Non-pigmented ciliary epithelial cell (primary cell): Measurements from ENCODE around the gene H2BK1.

GRCh38 chr7:150780991-150781364 is 19.2 kb downstream of the TMEM176B start:
- RRBS: no CpG with 5 or more reads among the region's 3 CpGs

GRCh38 chr7:150783967-150784701 is 16.0 kb downstream of the TMEM176B start:
- RRBS: no CpG with 5 or more reads among the region's 10 CpGs

GRCh38 chr7:150903522-150903977 is 51.2 kb downstream of the AOC1 start:
- RRBS: 12% methylated on average over 1 of the region's 12 CpGs

DNA sequence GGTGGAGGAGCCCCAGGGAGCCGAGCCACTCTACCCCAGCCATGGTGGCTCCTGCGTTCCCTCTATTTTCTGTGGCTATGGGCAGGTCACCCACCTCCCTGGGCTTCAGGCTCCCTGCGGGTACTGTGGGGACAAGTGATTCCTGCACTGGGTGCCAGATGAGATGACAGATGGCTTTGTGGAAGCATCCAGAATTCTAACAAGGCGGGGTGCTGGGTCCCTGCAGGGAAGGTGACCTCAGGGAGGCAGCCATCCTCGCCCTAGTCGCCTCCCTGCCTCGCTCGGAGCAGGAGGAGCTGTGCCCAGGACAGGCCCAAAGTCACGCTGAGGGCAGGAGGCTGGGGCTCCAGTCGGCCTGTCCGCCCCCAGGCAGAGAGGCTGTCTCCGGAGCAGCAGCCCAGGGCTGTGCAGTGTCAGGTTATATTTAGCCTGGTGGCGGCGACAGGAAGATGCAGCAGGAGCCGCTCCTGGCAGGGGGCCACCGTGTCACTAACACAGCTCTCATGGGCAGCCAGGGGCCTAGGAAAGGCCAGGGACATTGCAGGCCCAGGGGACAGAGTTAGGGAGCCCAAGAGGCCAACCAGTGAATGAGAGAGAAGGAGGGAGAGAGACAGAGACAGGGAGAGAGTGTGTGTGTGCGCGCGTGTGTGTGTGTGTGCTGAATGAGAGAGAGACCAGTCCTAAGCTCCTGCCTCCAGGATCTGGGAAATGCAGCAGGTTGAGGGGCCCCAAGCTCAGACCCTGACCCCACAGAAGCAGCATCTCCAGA is 13.5 kb downstream of the KCNH2 start:
- RRBS: no CpG with 5 or more reads among the region's 19 CpGs

- RRBS: 80% methylated on average over 1 of the region's 9 CpGs
Measured at GRCh38 chr7:150968224-150968430, 10.0 kb downstream of the KCNH2 start.

DNA sequence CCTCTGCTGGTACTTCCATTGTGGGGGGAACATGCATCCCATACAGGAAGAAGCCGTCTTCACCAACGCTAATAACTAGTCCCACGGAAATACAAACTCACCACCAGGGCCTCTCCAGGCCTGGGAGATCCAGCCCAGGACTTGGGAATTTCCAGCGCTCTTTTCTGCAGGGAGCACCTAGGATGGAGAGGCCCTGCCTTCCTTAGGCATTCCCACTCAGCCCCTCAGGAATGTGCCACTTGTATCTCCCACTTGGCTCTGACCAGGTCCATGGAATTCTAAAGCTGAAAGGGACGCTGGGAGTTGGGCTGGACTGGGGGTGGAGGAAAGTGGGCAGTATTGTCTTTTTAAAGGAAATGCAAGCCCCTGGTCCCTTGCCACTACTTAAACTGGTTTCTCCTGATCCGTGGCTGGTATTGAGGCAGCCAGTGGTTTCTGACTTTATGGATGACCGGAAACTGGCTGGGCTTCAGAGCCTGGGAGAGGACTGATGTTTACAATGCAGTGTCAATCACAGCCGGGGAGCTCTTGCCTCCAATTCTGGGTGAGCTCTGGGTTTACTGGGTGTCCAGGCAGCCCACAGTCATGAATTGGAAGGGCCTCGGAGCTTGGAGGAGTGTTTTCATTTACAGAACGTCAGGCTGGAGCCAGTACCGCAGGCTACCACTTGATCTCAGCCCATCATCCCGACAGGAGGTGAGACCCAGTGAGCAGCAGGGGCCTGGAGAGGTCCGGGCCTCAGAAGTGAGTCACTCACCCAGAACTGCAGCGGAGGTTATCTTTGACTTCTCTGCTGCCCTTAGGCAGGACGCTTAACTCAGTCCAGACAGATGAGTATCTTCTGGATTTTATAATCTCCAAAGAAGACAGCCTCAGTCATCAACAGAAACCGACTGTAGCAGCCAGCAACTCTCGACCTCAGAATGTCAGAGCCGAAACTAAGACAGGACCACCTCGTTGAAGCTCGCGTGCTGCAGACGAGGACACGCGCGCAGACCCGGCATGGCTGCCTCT is 27.3 kb downstream of the AGAP3 start:
- RRBS: 3% methylated on average over 2 of the region's 26 CpGs

GRCh38 chr7:151147176-151148246 is 20.0 kb downstream of the GBX1 start:
- RRBS: no CpG with 5 or more reads among the region's 12 CpGs

- RRBS: no CpG with 5 or more reads among the region's 5 CpGs
Measured at GRCh38 chr7:151188064-151188381, 973 bp upstream of the ASB10 start.

DNA sequence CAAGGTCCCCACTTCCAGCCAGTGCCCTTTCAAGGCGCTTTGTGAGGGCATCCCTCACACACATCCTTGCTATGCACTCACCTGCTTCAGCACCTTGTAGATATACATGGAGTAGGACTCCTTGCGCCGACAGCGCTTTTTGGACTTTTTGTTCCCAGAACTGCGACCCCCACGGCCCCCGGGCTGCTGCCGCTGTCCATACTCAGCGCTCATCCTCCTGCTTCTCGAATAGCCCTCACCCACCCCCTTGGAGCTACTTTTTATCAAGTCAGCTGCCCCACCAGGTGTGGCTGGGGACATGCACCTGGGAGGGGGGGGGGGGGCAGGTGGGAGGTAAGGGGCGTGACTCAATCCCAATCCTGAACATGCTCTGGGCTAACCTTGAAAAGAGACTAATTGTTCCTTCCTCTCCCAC is at the start of gene H2BK1:
TSS of gene H2BK1 (minus strand) at position 383 of the 415 bp plus-strand sequence.
- RRBS: no CpG with 5 or more reads among the region's 11 CpGs

DNA sequence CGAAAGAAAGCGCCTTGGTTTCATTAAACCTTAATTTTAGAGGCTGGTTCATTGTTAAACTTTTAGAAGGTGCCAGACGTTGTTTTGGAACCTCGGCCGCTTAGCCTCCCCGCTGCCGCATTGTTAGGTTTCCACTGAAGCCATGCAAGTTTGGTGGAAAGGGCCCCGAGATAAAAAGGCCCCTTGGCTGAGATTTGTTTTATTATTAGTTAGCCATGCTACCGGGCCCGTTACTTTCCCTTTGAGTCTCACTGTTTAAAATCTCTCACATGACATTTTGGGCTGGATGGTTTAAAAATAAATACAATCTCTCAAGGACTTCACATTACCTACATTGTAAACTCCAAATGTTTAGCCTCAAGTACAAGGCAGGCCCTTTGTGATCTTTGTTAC is 744 bp upstream of the ABCF2 start:
- RRBS: no CpG with 5 or more reads among the region's 10 CpGs

GRCh38 chr7:151254125-151254842 is 5.8 kb upstream of the SMARCD3 start:
- RRBS: no CpG with 5 or more reads among the region's 11 CpGs

DNA sequence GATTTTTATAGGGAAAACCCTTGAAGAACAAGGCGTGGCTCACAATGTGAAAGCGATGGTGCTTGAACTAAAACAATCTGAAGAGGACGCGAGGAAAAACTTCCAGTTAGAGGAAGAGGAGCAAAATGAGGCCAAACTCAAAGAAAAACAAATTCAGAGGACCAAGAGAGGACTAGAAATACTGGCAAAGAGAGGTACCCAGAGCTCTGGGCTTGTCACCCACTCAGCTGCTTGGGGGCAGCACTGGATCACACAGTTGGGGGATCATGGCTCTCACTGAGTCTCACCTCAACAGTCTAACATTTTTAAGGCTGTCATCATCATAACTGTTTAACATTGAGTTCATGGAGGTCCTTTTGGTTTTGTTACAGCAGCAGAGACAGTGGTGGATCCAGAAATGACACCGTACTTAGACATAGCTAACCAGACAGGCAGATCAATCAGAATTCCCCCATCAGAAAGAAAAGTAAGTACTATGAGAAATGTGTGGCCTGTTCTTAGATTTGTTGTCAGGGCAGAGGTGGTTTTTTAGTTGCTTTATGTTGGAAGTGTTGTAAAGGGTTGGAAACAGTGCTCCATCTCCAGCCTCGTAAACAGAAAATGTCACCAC is 14.2 kb downstream of the NUB1 start:
- RRBS: no CpG with 5 or more reads among the region's 6 CpGs

GRCh38 chr7:151380951-151382077 is 28.5 kb downstream of the WDR86 start:
- RRBS: 26% methylated on average over 18 of the region's 95 CpGs

- RRBS: no CpG with 5 or more reads among the region's 7 CpGs
Measured at GRCh38 chr7:151425683-151426304, 14.1 kb downstream of the CRYGN start.

DNA sequence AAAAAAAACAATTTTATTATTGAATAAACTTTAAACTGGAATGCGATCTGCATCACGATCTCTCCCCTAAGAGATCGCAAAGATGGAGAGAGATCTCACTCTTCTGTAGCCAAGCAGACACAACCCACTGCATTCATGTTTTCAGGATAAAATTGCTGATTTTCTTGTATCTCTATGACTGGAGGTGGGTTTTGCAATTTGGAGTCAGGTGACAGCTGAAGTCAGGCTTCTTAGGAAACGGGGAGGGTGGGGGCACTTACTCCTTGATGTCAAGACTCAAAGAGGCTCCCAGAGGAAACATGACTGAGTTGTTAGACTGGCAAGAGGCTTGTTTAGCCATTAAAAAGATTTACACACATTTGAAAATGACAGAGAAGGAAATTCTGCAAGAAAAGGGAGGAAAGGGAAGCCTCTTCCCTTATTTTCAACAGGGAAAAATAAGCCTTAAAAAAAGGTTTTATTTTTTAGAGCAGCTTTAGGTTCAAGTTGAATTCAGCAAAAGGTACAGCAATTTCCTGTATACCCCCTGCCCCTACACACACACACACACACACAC is 1.5 kb upstream of the CRYGN start:
- RRBS: no CpG with 5 or more reads among the region's 4 CpGs

GRCh38 chr7:151468289-151468693 is 28.4 kb upstream of the CRYGN start:
- RRBS: no CpG with 5 or more reads among the region's 14 CpGs

- RRBS: 8% methylated on average over 9 of the region's 17 CpGs
Measured at GRCh38 chr7:151520731-151521100, 1.0 kb upstream of the RHEB start.

DNA sequence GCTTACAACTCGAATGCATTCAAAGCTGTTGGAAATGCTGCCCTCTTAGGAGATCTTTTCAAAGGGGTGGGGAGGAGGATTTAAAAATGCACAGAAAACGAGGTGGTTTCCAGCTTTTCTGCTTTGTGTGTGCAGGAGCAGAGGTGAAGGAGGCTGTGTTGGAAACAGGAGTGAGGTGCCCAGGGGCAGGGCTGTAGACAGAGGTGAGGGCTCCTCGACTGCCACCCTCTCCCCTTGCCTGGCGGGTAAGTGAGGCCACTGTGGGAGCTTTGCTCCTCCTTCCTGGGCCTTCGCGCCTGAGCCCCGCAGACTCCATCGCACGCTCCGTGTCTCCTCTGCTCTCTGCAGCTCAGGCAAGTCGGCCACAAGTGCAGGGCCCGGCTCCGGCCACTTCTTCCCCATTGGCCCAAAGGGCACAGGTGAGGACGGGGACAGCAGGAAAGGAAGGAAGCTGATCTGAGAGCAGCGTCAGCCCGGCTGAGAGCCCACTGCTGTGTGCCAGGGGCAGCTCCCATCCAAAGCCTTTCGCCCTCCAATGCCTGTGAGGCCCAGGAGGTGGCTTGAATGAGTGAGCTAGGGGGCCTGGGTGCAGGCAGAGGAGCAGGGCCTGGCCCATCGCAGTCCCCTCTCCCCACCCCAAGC is 33.6 kb upstream of the RHEB start:
- RRBS: 54% methylated on average over 2 of the region's 18 CpGs

GRCh38 chr7:151632801-151633559 is 113.3 kb upstream of the RHEB start:
- RRBS: no CpG with 5 or more reads among the region's 24 CpGs

- RRBS: no CpG with 5 or more reads among the region's 10 CpGs
Measured at GRCh38 chr7:151647621-151648425, 128.1 kb upstream of the RHEB start.